AG09319 (cell line): ENCODE measurements around a stretch of chr14.

GRCh38 chr14:34764756-34765450 is 50.5 kb upstream of the CFL2 start:
- RRBS = no CpG with 5 or more reads among the region's 13 CpGs

- RRBS = no CpG with 5 or more reads among the region's 4 CpGs
Measured at GRCh38 chr14:34783730-34784018, 69.3 kb upstream of the CFL2 start.

- RRBS = 1% methylated on average over 22 of the region's 80 CpGs
Measured at GRCh38 chr14:34873148-34874258, 1.7 kb downstream of the BAZ1A start.

DNA sequence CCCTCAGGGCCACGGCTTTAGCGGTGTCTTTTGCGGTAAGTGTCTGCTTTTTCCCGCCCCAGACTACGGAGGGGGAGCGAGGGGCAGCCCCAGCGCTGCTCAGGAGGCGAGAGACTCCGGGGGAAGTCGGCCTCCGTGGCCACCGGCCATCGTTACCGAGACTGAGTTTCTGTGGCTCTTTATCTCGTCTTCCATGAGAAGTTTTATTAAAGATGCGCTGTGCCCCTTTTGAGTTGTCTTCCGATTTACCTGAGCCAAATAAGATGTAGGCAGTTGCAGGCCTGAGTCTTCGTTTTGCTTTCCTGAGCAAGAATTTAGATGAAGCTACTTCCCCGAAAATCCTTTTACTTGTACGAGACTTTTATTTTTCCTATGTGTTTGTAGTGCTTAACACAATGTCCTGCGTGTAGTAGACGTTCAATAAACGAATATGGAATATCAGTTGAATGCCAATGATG is 418 bp downstream of the SRP54 start:
- RRBS = no CpG with 5 or more reads among the region's 23 CpGs

- RRBS = no CpG with 5 or more reads among the region's 2 CpGs
Measured at GRCh38 chr14:34999395-34999804, 16.6 kb downstream of the SRP54 start.

- RRBS = no CpG with 5 or more reads among the region's 2 CpGs
Measured at GRCh38 chr14:35050439-35051115, 4.5 kb downstream of the FAM177A1 start.

DNA sequence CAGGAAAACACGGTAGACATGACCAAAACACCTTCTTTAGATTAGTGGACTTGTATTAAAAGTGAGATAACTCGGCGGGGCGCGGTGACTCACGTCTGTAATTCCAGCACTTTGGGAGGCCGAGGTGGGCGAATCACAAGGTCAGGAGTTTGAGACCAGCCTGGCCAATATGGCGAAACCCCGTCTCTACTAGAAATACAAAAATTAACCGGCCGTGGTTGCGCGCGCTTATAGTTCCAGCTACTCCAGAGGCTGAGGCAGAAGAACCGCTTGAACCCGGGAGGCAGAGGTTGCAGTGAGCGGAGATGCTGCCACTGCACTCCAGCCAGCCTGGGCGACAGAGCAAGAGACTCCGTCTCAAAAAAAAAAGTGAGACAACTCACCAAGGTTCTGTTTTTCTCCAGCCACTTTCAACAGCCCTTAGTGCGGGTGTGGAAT is 747 bp downstream of the PPP2R3C start:
- RRBS = no CpG with 5 or more reads among the region's 21 CpGs

GRCh38 chr14:35285189-35285833 is 6.9 kb upstream of the PSMA6 start:
- RRBS = no CpG with 5 or more reads among the region's 3 CpGs

GRCh38 chr14:35352004-35353209 is 52.1 kb downstream of the NFKBIA start:
- RRBS = no CpG with 5 or more reads among the region's 16 CpGs

GRCh38 chr14:35362906-35363625 is 41.5 kb downstream of the NFKBIA start:
- RRBS = no CpG with 5 or more reads among the region's 30 CpGs

- RRBS = no CpG with 5 or more reads among the region's 4 CpGs
Measured at GRCh38 chr14:35365248-35365499, 39.4 kb downstream of the NFKBIA start.

GRCh38 chr14:35385372-35386174 is 19.0 kb downstream of the NFKBIA start:
- RRBS = no CpG with 5 or more reads among the region's 10 CpGs

DNA sequence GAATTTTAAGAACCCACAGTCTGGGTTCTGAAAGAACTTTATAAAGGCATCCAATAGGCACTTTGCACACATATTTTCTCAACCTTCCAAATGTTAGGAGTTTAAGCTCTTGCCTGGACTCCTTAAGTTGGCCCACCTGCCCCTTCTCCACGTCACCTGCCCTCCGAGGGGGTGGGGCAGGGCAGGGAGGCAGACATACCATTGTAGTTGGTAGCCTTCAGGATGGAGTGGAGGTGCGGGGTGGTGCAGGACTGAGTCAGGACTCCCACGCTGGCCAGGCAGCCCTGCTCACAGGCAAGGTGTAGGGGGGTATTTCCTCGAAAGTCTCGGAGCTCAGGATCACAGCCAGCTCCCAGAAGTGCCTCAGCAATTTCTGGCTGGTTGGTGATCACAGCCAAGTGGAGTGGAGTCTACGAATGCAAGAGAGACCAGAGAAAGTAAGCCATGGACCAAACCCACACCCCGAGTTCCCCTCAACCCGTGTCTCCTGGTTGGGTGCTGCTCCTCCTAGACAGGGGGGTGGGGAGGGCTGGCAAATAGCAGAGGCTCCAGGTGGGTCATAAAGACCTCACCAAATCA is 1.5 kb downstream of the NFKBIA start:
- RRBS = no CpG with 5 or more reads among the region's 9 CpGs

- RRBS = no CpG with 5 or more reads among the region's 4 CpGs
Measured at GRCh38 chr14:35406828-35407436, 2.4 kb upstream of the NFKBIA start.

- RRBS = no CpG with 5 or more reads among the region's 2 CpGs
Measured at GRCh38 chr14:35861135-35861684, 35.1 kb downstream of the BRMS1L start.

- RRBS = no CpG with 5 or more reads among the region's 8 CpGs
Measured at GRCh38 chr14:36507078-36507759, 12.8 kb downstream of the NKX2-1 start.

DNA sequence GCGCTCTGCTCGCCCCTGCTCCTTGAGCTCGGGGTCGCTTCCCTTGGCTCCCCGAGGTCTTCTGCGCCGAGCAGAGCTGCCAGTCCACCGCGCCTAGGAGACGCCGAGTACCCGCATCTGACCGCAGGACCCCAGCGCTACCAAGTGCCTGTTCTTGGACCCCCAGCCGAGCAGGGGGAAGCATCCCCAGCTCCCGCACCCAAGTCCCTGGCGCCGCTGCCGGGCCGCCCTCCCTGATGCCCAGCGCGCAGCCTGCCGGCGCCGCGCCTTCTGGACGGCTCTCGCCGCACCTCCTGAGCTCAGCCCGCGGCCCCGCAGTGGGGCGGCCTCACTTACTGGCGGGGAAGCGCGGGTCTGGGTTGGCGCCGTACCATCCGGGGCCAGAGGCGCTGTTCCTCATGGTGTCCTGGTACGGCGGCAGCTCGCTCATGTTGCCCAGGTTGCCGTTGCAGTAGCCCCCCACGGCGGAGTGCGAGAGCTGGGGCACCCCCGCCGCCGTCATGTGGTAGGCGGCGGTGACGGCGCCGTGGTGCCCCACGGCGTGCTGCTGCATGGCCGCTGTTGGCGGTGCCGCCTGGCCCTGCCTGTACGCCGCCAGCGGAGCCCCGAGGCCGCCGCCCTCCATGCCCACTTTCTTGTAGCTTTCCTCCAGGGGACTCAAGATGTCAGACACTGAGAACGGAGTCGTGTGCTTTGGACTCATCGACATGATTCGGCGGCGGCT is 1.2 kb downstream of the NKX2-1 start:
- RRBS = 5% methylated on average over 5 of the region's 72 CpGs

DNA sequence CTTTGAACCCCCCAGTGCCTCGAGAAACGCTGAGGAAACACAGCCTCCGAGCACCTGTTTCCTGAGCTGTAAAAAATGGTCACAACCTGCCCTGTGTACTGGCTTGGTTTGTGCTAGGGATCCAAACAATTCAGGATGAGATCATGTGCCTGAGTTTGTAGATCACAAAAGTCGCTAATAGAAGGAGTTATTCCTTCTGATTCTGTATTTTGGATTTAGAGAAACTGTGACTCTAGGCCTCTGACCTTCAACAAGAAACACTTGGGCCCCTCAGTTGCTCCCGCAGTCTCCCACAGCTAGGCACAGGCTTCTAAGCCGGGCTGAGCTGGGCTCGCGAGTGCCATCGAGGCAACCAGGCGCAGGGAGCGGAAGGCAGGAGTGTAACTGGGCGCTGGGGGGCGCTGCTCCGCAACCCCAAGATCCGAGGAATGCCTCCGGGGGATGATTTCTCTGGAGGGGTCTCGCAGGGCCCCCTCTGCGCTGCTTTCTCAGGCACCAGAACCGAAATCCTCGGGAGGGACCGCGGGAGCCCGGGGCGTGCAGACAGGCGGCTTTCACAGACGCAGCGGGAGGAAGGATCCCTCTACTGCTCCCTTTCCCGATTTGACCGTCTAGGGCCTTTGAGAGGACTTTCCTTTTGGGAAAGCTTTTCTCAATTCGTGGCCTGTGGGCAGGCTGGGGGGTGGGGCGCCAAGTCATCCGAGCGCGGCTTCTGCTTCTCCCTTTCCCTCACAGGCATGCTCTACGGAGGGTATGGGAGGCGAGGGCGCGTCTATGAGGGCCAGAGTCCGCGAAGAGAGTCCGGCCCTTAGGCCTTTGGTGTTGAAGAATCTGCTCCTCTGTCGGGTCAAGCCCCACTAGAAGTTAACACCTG is 4.2 kb upstream of the NKX2-1 start:
- RRBS = 22% methylated on average over 7 of the region's 42 CpGs

GRCh38 chr14:36647515-36648476 is 13.9 kb upstream of the PAX9 start:
- RRBS = 2% methylated on average over 23 of the region's 71 CpGs